ENCODE results near the gene TUBAL3.

DNA sequence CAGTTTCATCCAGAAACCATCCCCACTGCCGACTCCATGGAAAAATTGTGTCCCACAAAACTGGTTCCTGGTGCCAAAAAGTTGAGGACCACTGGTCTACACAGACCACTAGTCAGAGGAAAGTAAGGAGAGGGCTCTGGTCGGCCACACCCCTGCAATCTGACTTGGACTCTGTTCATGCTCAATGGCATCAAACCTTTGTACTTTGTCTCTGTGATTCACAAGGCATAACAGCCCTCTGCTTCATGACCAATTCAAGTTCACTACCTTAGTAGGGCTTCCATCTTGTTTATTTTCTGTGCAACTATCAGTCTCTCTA, 1.8 kb downstream of the TUBAL3 start:
- PRO-cap: bidirectional peak, plus-strand start at position 214 of the sequence, minus-strand start at position 161 of the sequence

- PRO-cap: bidirectional peak, plus-strand start at chr10:5404420, minus-strand start at chr10:5404382
These were observed 347 bp downstream of the TUBAL3 start for GRCh38 chr10:5404309-5404653.

DNA sequence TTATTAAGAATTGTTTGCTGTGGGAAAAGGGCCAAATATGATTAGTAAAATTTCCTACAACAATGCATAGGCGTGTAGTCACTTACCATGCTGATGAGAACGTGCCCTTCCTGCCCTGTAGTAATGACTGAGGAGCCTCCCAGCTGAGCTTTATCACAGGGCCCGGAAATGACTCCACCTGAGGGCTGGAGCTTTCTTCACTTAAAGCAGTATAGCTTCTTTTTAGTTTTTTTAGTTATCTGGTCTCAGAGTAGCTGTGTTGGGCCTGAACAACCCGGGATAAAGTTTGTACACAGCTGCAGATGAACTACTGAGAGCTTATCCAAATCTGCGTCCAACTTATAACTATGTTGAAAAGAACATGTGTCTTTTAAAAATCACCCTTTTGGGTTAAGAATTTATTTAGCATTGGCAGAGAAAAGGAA, at the start of gene TUBAL3:
TUBAL3 (minus strand) TSS at position 125 of the 425 bp plus-strand sequence.
- PRO-cap: unidirectional peak, minus-strand start at position 122 of the sequence

DNA sequence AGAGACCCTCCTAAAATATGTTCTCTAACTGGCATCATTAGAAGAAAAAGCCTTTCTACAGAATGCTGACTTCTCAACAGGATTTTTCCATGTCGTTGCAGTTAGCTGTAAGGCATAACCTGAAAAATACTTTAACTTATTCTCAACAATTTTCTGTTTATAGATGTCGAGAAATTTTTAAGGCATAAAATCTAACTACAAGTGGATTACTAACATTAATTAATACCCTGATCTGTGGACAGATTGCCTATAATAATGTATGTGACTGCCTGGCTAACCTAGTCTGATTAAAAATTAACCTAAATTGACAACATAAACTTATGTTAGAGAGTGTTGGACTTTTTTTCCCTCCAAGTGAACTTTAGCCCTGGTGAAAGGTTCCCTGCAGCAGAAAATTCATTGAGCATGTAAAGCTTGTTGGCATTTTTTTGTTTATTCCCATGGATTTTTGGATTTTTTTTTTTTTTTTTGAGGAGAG, 35.9 kb downstream of the NET1 start:
- PRO-cap: bidirectional peak, plus-strand start at position 361 of the sequence, minus-strand start at position 285 of the sequence

- PRO-cap: no peak
These were observed 41.2 kb downstream of the CALML5 start for GRCh38 chr10:5458229-5458478.

- PRO-cap: no peak
These were observed 37.1 kb downstream of the CALML5 start for GRCh38 chr10:5462076-5462852.

GRCh38 chr10:5465753-5466987, 33.2 kb downstream of the CALML5 start:
- PRO-cap: no peak

DNA sequence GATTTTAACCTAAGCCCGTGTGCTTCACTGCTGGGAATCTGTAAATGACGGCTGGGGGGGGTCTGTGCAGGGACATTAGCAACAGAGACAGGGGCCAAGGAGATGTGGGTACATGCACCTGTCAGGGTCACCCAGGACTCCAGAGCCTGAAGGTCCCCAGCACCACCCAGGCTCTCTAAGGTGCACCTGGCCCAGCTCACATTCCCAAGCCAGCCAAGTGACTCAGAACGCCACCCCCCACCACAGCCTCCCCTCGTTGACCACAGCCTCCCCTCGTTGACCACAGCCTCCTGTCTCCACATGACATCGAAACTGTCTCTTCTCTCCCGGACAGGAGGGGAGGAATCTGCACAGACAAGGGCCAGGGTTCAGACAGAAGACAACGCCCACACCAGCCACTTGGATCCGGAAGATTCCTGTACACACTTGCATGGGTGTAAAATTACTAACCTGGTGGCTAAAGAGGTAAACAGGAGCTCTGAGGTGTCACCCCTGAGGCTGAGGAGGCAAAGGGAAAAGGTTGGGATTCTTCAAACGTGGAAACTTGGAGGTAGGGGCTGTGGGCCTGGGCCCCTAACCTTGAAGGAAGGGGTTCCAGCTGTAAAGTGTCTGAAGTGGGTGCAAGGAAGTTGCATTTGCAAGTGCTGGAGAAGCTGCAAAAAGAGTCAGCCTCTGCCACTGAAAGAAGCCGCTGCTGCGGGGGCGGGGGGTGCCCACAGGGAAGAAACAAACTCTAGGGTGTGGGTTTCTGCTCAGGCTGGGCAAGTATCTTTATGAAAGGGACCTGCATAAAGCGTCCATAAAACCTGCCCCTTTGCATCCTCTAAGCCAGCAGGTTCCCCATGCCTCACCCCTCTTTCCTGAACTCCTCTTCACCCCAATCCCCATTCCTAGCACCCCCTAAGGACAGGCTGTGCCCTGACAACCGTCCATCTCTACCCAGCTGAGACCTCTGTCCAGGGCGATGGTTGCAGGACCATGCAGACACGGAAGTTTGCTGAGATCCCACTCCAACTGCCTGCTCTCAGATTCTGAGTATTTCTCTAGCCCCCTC, 27.1 kb downstream of the CALML3 start:
- PRO-cap: bidirectional peak, plus-strand start at position 460 of the sequence, minus-strand start at position 314 of the sequence

DNA sequence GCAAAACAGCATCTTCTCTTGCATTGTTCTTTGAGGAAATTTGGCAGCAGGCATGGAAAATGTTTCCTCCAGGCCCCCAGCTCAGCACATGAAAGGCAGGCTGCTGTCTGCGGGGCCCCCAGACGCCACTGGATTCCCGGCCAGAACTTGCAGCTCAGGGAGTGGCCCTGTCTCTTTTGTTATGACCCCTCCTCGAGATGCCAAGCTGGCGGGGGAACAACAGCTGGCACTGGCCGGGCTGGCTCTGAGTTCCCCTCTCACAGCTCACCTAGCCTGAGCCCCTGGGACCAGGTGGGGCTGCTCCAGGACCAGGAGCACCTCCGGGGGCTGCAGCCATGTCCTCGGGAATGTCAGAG, 62.6 kb downstream of the CALML3 start:
- PRO-cap: no peak

DNA sequence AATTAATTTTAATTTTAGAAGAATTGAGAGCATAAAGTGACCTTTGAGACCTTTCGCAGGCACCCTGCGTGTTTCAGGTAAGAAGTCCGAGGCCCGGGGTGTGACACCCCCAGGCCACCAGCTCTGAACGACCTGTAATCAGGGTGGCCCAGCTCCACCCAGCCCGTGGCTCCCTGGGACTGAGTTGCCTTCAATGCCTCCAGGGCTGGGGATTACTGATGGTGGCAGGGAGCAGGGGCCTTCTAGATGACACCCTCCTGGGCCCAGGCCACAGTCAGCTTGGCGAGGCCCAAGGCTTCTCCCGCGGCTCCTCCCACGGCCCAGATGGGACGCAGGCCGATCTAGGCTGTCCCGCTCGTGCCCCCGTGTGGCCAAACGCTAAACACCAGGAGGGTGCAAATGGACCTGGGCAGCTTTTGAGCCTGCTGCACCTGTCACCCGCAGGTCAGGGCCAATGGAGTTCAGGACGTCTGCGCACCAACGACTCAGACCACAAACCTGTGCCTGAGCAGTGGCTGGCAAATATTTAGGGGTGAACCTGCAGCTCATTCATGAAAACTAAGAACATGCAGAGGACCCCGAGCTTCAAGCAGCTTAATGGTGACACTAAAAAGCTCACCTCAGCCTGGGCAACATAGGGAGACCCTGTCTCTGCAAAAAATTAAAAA, 43.3 kb downstream of the ASB13 start:
- PRO-cap: no peak

DNA sequence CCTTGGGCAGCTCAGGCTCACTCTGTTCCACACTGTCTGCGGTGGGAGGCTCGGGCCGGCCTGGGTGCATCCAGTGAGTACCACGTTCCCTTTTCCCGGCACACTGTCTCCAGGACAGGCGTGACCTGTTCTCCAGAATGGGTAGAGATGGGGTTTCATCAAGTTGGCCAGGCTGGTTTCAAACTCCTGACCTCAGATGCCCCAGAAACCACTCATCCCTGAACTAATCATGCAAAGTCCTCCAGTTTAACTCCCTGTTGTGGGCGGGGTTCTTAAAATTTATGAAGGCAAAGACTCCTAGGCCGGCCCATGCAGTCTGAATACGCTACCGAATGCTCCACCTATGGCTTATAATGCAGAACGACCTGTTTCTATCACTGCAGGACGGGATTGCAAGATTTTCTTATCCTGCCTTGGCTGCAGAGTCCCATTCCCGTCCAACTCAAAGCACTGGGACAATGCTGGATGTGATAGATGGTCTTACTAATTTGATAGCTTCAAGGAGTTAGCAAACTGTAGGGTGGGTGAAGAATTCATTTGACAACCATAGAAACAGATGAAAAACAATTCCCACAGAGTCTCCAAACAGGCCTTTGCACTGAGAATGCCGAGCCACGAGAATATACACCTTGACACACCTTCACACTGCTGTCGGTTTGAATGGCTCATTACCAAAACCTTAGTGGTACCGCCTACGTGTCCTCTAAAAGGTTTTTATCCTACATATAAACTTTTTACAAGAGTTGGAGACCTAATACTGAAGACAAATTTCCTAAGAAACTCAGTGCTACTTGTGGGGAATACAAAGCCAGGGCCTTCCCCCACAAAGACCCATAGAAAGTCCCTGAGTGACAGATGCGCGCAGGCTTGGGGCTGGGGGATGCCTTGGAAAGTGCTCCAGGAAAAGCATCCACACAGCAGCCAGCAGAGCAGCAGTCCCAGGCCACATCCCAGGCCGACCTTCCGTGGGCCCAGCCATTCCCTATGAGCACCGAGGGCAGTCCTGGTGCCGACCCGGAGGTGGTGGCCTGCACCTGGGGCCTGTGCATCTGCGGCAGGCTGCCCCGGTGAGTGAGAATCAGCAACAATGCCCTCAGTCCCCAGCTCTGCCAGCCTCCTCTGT, 26.8 kb downstream of the ASB13 start:
- PRO-cap: no peak

- PRO-cap: no peak
These were observed 23.1 kb downstream of the ASB13 start for GRCh38 chr10:5643354-5643675.

GRCh38 chr10:5714715-5715351, 30.2 kb downstream of the TASOR2 start:
- PRO-cap: no peak

GRCh38 chr10:5725761-5726363, 41.2 kb downstream of the TASOR2 start:
- PRO-cap: no peak

- PRO-cap: no peak
These were observed 61.0 kb downstream of the GDI2 start for GRCh38 chr10:5751946-5752948.

- PRO-cap: no peak
These were observed 28.2 kb downstream of the GDI2 start for GRCh38 chr10:5785088-5785362.

GRCh38 chr10:5785706-5786159, 27.5 kb downstream of the GDI2 start:
- PRO-cap: no peak

DNA sequence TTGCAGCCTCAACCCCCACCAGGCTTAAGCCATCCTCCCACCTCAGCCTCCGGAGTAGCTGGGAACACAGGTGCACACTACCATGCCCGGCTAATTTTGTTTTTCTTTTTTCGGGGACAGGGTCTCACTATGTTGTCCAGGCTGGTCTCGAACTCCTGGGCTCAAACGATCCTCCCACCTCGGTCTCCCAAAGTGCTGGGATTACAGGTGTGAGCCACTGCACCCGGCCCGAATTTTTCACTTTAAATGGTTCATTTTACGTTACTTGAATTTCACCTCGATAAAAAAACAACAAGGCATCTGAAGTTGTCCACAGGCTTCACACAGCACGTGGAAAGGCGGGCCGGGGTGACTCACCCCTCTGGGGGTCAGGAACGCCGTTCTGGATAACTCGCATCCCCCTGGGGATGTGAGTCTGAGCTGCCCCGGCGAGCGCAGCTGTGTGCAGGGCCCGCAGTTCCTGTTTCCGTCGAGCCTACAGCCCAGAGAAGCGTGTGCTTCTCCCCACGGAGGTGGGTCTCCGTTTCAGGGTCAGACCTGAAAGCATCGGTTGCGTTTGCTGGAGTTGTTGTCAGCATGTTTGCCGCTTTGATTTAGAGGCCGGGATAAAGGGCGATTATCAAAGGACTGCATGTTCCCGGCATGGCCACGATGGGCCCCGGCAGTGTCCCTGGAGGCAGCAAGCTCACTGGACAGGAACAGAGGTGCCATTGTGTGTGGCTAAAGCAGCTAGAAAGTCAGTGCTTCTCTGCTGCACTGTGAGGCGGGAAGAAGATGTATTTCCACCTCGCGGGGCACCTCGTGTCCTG, 27.0 kb upstream of the GDI2 start:
- PRO-cap: no peak

DNA sequence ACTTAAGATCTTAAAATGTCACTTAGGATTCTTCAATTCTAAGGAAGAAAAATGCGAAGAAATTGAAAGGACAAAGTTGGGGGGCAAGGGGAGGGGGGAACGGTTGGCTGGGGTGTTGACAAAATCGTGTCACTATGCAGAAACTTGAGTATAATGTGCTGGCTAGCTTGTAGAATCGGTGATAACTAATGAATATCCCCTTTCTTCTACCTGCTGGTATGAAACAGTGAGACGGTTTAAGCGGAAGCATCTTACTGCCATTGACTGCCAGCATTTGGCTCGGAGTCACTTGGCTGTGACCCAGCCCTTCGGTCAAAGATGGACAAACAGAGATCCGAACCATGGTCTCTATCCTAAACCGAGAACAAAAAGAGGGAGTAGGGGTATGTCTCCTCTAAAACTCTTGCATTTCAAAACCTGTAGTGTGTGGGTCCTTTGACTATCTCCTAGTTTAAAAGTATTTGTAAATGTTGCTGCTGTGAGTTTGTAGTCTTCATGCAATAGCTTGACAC, 12.8 kb downstream of the FBH1 start:
- PRO-cap: no peak

GRCh38 chr10:5950273-5950864, 27.0 kb downstream of the IL15RA start:
- PRO-cap: no peak